PC-3 (cell line): Measurements from ENCODE around the gene PLEKHS1.

- RAMPAGE, long total RNA = no peak
Observed at GRCh38 chr10:113005329-113006143, 55.5 kb downstream of the TCF7L2 start.

DNA sequence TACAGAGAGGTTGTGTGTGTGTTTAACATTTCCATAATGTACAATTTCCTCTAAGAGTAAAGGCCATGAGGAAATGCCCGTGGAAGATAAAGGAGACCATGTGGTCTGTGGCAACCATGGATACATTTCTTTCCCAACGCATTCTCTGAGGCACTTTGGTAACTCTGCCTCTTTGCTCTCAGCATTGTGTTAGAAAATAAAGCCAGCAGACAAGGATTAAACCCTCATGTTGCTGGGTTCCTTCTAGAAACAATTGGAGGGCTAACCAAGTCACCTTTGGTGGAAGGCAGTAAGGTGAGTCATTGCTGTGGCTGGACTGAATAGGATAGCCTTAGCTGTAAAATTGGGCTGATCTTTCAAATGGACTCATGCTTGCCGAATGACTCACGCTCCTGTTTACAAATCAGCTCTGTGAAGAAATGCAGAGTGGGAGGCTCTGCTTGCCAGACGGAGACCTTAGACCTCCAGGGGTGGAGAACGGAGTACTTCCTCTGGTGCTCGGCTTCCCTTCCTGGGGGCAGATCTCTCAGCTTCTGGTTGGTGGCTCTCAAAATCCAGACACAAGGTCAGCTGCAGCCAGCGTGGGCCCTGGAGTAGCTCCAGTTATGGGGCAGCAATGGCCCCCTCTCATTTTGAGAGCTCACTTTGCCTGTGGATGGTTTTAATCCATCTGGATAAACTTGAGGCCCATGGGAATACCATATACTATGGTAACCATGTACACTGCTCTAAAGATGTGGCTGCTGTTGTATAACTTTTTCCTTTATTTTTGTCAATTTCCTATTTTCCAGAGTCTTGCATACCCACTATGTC lies 137.3 kb downstream of the TCF7L2 start:
- RAMPAGE, long total RNA = no peak

GRCh38 chr10:113162920-113163377 lies 212.9 kb downstream of the TCF7L2 start:
- RAMPAGE, long total RNA = no peak

DNA sequence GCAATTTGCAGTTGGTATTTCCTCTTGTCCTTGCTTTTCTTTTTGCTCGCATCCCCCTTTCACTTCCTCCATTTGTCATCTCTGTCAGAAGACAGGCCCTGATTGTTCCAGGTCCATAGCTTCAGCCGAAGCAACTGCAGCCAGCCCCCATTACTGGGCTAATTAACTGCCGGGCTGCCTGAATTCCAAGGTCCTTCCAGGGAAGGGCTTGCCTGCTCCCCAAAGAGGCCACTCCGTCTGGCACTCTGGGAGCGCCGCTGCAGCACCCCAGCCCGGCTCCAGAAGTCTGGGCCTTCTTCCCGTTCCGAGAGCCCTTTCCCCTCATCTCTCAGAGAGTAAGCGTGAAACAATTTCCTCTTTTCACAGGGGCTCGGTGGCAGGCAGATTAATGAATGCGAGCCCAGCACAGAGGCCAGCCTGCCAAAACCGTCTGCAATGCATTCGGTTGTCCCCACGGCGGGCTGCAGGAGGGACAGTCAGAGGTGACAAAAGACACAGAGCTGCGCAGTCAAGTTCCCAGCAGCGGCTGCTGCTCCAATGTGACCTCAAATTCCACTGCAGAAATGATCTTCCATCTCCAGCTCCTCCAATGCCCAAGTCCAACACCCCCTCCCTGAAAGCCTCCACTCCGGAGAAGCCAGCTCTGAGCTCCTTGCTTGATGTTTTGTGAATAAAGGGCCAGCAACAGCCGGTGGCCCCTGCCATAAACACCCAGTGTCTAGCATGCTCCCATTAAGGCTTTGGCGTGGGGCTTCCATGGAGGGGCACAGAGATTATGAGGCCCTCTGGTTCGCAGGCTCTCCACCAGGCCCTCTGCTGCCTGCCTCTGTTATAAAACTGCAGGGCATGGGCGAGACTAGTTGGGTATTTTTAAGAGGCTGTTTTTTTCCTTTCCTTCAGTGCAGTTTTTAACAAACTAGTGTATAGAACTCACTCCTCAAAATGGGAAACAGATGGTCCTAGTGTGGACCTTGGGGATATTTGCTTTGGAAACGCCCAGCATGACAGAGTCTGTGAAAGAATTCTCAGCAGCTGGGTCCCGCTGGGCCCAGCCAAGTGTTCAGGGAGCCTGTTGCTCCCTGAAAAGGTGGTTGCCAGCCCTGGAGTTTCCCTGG lies 279.2 kb upstream of the HABP2 start:
- RAMPAGE, long total RNA = no peak

- RAMPAGE, long total RNA = no peak
Observed at GRCh38 chr10:113384814-113385332, 168.0 kb upstream of the HABP2 start.

- RAMPAGE, long total RNA = no peak
Observed at GRCh38 chr10:113491837-113492578, 60.8 kb upstream of the HABP2 start.

DNA sequence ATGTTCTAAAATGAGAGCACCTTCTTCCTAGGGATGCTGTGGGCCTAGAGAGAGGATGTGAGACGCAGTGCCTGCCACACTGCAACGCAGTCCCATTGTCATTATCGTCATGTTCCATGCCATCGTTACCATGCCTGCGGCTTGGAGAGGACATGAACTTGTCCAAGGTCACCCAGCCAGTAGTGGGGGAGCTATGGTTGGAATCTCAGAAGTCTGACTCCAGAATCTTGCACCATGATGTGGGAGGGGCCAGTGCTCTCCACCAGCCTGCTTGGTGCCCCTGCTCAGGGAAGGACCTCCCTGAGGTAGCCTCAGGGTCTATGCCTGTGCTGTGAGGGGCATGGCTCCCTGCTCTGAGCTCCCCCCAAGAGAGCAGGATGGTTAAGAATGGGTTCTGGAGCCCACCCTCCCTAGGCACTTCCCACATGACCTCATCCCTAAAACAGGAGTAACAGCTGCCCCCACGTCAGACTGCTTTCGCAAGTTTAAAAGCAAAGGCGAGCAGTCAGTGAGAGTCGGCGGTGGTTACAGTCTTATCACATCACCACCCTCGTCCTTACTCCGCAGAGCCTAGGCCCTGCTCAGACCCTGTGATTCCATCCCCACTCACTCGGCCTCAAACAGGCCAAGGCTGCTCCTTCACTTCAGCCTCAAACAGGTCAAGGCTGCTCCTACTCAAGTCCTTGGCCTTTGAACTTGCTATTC lies 50.4 kb downstream of the HABP2 start:
- RAMPAGE, long total RNA = no peak

GRCh38 chr10:113746409-113747120 lies 4.9 kb upstream of the PLEKHS1 start:
- RAMPAGE, long total RNA = no peak

GRCh38 chr10:113750917-113751863 lies at the start of gene PLEKHS1:
Gene PLEKHS1 (plus strand): TSS chr10:113751682.
- RAMPAGE, long total RNA = no peak

- RAMPAGE, long total RNA = no peak
Observed at GRCh38 chr10:113856142-113856612, 1.7 kb downstream of the NHLRC2 start.

DNA sequence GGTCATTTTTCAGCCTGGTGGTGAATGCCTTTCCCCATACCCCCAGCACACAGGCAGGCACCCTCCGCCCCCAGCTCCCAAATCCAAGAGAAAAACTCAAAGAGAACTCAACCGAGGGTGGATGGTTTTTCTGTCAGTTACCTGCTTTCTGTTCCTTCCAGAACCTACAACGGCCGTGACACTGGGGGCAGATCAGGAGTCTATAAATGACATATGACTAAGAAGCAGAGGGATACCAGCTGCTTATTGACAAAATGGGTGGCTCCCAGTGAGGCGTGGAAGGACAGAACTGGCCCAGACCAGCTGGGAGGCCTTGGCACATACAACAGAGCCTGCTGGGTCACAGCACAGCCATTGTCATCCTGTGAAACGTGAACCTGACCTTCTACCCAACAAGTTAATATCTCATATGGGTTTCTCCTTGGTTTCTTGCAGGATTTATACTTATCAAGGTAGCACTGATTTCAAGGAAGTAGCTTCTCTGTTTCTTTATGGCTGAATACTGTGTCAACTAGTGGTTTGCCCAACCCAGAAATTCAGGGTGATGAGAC lies 84.3 kb upstream of the ADRB1 start:
- RAMPAGE, long total RNA = no peak

GRCh38 chr10:114044406-114045024 lies 849 bp downstream of the ADRB1 start:
- RAMPAGE, long total RNA = no peak

DNA sequence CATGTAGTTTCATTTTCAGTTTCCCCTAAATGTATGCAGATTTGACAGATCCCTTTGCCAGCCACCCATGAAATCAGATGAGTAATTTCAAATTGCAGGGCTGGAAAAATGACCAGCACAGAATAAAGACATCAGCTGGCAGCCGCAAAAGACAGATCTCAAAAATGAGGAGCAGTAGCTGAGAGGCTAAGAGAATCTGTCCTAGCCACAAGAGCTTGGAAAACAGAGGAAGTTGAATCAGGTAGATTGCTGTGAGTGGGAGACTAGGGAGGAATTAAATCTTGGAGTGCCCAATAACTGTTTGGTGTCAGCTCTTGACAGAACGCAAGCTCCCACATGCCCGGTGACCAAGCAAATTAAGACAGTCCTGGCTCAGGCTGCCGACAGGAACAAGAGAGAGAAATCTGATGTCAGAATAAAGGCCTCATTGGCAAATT lies 24.5 kb downstream of the ADRB1 start:
- RAMPAGE, long total RNA = no peak

DNA sequence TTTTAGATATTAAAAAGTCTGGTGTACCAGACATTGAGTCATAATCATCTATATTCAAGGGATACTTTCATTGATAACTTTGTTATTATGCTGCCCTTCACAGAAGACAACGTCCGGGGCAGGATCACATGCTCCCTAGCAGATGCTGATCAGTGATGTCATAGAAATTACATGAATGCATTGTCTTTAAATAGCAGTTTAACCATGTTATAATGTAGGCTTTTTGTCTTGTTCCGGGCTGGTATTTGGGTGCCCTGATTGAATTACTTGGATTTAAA lies 54.0 kb downstream of the VWA2 start:
- RAMPAGE, long total RNA = no peak

GRCh38 chr10:114304523-114305444 lies 65.7 kb downstream of the VWA2 start:
- RAMPAGE, long total RNA = no peak

DNA sequence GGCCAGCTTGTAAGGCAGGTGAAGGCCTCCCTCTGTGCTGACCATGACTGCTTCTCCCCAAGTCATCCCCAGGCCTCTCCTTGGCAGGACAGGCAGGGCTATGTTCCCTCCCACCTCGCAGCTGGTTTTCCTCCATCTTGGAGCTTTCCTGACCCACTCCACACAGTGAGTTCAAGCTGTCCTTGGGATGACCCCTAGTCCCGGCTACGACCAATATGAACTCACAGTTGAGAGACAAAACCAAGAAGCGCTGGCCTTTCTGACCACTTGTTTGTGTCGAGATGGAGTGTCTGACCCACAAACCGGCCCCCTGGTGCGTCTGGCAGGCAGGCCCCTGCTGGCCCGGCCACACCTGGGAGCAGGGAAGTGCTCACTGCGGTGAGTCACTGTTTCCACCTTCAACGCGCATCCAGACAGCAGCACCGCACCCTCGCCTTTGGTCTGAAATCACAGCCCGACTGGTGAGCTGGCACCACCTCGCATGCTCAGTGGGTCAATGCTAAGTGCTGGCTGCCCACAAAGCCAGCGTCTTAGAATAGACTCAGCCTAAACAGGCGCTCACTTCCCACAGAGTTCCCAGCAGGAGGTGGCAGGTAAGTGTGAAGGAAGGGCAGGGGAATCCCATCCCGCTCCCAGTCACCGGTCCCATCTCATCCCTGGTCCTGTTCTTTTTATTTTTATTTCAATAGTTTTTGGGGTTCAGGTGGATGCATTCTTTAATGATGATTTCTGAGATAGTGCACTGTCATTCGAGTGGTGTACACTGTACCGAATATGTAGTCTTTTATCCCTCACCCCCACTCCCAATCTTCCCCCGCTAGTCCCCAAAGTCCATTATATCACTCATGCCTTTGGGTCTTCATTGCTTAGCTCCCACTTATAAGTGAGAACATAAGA lies 81.7 kb downstream of the VWA2 start:
- RAMPAGE, long total RNA = no peak

DNA sequence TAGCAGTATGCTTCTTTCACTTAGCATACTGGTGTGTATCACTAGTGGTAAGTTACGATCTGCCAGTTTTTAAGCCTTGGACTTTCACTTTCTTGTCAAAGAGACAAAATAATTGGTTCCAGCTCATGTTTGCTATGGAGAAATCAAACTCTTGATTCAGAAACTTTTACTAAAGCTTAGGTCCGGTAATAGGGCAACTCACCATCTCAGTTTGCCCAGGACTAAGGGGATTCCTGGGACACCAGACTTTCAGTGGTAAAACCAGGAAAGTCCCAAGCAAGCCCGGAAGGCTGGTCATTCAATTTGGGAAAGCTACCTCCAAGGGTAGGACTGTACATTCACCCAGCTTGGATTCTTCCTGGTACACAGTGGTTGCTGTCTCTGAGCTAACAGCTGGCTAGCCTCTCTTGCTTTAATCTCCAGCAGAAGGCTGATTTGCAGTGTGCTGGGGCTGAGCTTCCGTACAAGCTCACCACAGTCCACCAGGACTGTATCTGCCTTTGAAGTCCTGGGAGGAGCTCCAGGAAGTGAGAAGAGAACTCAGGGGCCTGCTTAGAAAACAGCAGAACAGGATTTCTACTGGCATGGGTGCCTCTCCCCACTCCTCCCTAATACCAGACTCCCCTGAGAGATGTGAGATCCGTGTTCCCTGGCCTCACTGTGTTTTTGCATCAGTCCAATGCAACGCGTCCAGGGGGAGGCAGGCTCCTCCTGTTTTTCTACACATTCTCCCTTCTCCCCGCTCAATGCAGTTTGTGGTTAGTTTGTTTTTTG lies 6.7 kb downstream of the AFAP1L2 start:
- RAMPAGE, long total RNA = no peak

DNA sequence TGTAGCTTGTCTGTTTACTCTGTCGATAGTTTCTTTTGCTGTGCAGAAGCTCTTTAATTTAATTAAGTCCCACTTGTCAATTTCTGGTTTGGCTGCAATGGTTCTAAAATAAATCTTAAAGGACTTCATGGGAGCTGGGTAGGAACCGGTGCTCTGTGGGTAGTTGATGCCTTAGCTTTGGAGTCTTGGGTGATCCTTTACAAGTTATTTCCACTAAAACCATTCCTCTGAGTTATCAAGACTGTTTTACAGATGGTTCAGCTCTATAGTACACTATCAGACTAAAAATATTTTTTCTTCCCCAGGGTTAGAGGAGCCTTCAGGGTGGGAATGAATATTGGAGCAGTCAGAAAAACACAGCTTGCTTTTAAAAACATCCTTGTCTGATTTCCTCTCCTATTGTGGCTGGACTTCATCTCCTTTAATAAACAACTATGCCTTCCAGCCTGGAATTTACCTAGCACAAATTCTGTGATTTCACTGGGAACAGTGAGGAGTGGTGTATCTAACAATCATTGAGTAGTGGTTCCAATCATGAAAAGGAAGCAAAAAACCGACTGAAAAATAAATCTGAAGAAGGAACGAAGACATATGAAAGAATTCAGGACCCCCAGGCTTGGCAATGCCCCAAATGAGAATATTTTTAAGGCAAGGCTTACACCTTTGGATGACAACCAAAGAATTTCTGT lies 102.6 kb upstream of the AFAP1L2 start:
- RAMPAGE, long total RNA = no peak

GRCh38 chr10:114532230-114532709 lies 125.8 kb downstream of the ABLIM1 start:
- RAMPAGE, long total RNA = no peak

GRCh38 chr10:114609946-114610591 lies 48.0 kb downstream of the ABLIM1 start:
- RAMPAGE, long total RNA = no peak